Epithelial cell of alveolus of lung (primary cell): Measurements from ENCODE around the gene FANCE.

DNA sequence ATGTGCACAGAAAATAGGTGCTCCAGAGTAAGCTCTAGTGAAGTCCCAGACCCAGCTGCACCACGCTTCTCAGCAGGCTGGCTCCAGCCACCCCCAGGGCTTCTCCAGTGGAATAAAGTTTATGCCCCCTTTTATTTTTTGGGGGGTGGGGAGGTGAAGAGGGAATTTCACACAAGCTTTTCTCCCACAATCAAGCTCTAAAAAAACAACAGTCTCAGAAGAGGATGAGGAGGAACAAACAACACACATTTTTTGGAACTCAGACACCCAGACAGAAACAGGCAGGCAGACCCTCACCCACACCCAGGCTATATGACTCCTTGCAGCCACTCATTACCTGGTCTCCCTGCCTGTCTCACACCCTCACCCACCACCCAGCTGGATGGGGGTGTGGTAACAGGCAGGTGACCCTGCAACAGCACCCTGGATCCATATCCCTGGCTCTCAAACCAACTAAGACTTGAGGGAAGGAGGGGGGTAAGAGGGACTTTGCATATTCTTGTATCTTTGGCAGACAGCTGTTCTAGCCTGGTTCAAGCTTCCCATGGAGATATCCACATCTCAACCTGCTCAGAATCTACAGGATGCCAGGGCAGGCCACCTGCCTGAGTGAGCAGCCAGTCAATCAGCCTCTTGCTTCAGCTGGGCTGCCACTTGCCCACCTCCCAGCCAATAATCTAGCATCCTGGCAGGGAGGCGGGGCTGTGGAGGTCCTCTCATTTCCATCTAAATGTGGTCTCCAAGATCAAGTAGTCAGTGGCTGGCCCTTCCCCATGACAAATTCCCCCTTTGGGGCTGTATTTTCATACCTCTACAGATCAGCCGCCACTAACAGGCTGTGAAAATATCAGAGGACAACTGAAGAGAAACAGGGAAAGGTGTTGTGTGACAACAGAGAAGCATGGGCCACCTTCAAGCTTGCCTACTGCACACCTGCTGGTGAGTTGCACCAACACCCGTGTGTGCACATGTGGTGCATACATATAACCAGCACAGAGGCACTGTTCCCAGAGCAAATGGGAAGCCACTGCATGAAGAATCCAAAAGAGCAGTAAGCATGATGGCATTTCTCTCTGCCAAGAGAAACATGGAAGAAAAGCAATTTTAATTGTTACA is 32.9 kb upstream of the SPDEF start:
- RAMPAGE, long total RNA: no peak
- RRBS: no CpG with 5 or more reads among the region's 4 CpGs

GRCh38 chr6:34629569-34630480 is 66.7 kb downstream of the ILRUN start:
- RAMPAGE, long total RNA: no peak
- RRBS: no CpG with 5 or more reads among the region's 11 CpGs

DNA sequence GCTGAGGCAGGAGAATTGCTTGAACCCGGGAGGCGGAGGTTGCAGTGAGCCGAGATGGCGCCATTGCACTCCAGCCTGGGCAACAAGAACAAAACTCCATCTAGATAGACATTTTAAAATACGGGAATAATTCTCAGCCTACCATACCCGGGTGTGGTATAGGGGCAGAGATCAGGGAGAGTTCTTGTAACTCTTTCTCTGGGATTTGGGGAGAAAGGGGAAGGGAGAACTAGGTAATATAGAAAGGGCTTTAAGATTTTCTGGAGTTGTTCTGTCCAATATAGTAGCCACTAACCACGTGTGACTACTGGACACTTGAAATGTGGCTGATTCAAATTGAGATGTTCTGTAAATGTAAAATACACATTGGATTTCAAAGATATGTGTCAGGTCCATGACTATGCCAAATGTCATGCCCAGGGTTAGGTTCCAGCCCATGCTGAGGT is 47.3 kb downstream of the BLTP3A start:
- RAMPAGE, long total RNA: no peak
- RRBS: no CpG with 5 or more reads among the region's 7 CpGs

- RAMPAGE, long total RNA: no peak
- RRBS: no CpG with 5 or more reads among the region's 6 CpGs
Observed at GRCh38 chr6:34969791-34970329, 80.8 kb downstream of the ANKS1A start.

DNA sequence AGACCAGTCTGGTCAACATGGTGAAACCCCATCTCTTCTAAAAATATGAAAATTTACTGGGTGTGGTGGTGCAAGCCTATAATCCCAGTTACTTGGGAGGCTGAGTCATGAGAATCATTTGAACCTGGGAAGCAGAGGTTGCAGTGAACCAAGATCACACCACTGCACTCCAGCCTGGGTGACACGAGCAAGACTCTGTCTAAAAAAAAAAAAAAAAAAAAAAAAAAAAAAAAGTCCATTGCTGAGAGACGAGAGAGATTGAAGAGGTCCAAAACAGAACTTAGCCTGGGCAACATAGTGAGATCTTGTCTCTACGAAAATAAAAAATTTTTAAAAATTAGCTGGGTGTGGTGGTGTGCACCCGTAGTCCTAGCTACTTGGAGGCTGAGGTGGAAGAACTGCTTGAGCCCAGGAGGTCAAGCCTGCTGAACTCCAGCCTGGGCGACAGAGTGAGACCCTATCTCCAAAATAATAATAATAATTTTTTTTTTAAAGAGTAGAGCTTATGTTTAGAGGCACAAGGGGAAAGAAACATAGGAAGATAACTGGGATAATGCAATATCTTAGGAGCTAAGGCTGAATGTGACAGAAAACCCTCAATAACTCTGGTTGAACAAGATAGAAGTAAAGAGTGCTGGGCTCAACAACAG is 120.8 kb downstream of the ANKS1A start:
- RAMPAGE, long total RNA: no peak
- RRBS: no CpG with 5 or more reads among the region's 5 CpGs

- RAMPAGE, long total RNA: no peak
- RRBS: no CpG with 5 or more reads among the region's 28 CpGs
Observed at GRCh38 chr6:35079201-35080062, 61.7 kb downstream of the TCP11 start.

GRCh38 chr6:35080812-35081724 is 60.1 kb downstream of the TCP11 start:
- RAMPAGE, long total RNA: no peak
- RRBS: no CpG with 5 or more reads among the region's 32 CpGs

DNA sequence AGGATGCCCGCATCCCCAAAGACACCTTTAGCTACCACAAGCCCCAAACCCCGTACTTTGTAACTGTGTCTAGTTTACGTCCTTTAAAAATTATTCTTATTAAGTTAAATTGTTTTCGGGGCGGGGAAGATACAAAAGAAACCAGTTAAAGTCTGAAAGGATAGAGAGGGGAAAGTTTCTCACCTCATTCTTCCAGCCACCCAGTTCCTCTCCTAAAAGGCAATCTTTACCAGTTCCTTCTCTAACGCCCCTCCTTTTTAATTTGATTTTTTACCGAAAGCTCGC is 1.1 kb upstream of the ZNF76 start:
- RAMPAGE, long total RNA: no peak
- RRBS: no CpG with 5 or more reads among the region's 8 CpGs

DNA sequence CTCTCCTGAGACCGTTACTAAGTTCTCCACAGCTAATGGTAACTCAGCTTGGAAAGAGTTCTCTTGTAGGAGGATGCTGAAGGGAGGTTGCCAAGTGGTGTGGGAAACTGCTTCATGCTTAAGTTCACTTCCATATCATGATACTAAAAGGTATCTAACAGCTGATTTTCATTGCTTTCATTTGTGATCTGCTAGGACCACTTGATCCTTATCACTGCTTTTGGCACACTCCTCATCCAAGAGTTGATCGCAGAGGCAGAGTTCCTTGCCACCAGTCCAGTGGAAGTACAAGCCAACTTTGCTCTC is 13.6 kb downstream of the PPARD start:
- RAMPAGE, long total RNA: no peak
- RRBS: no CpG with 5 or more reads among the region's 2 CpGs

DNA sequence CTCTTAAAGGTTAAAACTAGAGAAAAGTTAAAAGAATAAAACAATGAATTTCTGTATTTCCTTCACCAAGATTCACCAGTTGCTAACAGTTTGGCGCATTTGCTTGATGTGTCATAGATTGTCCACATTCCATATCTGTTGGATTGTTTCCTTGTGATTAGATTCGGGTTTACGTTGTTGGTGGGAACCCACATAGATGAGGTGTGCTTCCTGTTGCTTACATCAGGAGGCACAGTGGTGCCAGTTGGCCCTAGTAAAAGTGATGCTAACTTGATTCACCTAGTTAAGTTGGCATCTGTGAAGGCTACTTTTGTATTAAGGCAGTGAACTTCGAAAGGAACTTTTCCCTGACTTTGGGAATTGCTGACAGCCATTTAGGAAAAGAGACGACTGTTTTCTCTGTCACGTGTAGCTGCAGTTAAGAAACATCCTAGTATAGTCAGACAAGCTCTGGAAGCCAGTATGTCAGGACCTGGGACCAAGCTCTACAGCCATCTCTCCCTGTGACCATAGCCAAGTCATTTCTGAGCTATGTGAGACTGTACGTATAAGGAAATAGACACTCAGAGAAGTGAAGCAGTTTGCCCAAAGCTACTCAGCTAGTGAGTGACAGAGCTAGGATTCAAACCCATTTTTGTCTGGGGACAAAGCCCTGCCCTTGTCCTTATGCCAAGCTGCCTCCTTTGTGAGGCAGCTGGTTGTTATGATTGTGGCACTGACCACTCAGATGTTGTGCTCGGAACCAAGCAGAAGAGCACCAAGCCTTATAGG is 49.1 kb downstream of the PPARD start:
- RAMPAGE, long total RNA: no peak
- RRBS: no CpG with 5 or more reads among the region's 8 CpGs

DNA sequence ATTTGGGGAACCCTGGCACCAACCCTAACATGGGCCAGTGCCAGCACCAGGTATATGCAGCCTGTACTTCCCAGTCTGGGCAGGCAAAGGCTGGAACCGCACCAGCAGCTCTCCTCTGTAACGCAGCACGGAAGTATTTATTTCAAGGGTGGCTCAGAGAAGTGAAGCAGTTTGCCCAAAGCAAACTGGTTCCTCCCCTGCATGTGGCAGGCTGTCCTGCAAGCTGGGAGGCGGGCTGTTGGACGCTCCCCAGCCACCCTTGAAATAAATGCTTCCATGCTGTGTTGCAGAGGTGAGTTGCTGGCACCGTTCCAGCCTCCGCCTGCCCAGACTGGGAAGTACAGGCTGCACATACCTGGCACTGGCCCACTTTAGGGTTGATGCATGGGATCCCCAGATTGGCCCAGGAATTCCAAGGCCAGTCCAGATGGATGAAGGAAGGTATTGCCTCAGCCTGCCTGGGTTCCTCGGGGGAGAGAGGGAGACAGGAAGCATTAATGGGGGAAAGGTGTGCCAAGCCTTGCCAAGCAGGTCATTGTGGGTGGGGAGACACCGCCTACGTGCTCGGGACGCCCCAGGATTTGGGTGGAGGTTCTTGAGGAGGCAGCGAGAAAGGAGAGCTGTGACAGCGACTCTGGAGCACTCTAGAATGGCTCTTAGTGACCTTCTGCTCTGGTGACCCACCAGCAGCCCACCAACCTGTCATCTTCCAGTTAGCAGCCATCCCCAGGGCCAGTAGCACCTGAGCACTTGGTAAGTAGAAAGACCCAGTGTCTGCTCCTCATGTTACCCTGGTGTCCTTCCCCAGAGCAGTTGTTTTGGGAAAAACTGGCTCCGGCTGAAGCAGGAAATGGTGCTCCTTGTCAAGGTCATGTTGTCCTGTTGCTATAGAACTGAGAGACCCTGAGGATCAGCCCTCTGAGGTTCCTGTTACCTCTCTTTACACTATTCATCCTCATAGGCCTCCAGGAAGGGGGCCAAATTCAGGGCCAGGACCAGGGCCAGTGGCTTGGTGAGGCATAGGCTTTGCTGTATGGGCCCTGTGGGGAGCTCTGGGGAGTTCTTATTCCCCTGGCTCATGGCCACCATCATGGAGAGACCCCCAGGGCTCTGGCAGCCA is 50.1 kb downstream of the PPARD start:
- RAMPAGE, long total RNA: no peak
- RRBS: no CpG with 5 or more reads among the region's 15 CpGs

GRCh38 chr6:35451711-35452449 is at the start of gene FANCE:
FANCE (plus strand) TSS chr6:35452338.
- RAMPAGE, long total RNA: no peak
- RRBS: 1% methylated on average over 8 of the region's 43 CpGs

DNA sequence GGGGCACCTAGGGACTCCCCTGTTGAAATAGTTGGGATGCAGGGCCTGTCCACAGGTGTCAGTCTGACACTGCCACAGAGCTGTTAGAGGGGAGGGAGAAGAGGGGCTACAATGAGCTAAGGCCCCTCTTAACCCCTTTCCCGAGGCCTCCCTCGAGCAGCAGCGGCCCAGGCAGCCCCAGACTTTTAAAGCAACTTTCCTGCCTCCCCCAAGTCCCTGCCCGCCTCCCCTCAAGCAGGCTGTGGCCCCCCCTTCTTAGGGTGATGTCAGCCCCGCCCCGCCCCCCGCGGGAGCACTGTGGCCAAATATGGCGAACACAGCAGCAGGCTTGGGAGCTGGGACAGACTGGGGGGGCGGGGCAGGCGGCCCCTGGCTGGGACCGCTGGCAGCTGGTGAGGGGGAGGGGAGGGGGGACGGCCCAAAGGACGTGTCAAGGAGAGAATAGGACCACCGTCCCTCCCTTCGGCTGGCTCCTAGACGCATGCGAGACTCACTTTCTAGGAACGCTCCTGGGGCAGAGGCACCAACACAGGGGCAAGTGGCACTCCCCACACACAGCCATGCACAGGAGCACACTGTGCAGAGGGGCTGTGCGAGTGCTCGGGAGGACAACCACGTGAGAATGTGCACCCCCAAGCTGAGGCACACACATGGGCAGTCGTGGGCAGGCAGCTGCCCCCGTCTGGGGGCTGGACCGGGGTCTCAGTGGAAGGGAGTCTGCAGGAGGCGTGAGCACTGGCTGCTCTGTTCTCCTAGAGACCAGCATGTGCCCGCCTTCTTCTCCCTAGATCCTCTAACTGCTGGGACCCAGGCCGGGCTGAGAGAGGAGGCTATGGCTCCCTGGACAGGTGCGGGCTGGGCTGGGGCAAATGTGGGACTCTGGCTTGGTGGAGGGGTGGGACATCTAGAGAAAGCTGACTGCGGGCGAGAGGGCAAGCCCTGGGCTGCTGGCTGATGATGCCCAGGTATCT is 6.7 kb downstream of the TEAD3 start:
- RAMPAGE, long total RNA: no peak
- RRBS: no CpG with 5 or more reads among the region's 31 CpGs

DNA sequence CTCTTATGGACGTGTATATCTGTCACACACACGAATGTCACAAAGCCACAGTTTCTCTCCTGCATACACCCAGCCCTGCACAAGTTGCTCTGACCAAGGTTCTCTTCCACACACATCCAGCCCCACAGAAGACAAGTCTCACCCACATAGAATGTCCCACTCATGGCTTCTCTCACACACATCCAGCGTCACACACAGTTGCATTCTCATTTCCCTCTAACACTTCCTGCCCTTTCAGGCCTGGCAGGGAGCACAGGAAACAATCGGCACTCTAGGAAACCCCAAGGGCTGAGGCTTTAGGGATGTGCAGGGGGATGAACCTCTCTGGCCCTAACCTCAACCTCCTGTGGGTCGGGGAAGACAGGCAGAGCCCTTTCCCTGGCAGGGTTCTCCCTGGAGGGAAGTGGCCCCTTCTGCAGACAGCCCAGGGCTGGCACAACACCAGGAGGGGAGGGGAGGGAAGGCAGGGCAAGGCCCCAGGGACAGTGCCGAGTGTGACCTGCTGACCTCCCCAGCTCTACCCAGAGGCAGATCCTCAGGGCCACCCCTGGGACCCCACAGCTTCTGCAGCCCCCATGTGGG is 2.8 kb downstream of the TEAD3 start:
- RAMPAGE, long total RNA: no peak
- RRBS: no CpG with 5 or more reads among the region's 6 CpGs

DNA sequence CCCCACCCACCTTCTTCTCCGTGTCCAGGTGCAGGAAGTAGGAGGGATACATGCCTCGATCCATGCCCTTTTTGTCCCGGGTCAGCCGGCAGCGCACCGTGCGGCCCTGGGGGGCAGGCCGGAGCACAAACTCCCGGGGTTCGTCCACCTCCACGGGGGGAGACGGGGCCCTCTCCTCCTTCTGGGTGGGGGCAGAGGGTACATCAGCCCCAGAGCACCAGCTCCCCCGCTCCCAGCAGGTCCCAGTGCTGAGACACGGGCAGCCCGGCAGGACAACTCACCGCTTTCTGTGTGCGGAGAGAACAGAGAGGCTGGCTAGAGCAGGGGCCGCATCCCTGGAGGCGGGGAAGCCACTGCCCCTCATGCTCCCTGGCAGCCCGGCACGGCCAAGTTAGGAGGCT is 6.7 kb downstream of the TULP1 start:
- RAMPAGE, long total RNA: no peak
- RRBS: no CpG with 5 or more reads among the region's 21 CpGs

- RAMPAGE, long total RNA: no peak
- RRBS: no CpG with 5 or more reads among the region's 8 CpGs
Observed at GRCh38 chr6:35599863-35600460, 87.3 kb upstream of the TULP1 start.

DNA sequence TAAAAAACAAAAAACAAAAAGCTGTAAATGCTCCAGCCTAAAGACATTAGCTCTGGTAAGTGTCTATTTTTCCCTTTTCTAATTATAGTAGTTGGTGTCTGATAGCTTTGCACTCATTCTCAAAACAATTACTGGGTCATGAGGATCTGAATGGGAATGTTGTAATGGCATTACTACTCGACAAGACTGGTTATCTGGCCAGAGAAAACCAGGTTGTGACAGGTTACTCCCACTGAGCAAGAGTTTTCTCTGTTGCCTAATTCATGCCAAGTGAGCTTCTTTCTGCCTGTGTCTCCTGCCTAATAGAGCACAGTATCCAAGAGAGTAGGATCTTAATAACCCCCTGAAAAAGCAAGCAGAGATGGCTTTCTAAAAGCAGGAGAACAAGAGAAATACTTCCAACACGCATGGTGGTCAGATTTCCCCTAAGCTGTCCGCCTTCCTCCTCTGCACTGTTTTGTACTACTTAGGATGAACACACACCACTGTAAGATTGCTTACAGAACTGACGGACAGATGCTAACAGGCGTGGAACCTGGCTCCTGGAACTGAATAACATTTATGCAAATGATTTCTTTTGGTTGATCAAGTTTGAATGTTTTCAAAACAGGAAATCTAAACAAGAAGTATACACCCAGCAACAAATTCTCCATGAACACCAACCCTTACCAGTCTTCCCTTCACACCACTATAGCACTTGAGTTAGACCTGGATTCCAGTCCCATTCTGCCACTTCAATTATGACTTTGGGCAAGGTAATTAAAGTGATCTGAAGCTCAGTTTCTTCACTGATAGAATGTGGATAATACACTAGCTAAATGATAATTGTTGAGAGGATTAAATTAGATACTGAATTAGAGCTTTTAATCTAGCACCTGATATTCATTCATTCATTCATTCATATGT is 86.2 kb downstream of the FKBP5 start:
- RAMPAGE, long total RNA: no peak
- RRBS: no CpG with 5 or more reads among the region's 5 CpGs

GRCh38 chr6:35677986-35678559 is 10.6 kb downstream of the FKBP5 start:
- RAMPAGE, long total RNA: no peak
- RRBS: no CpG with 5 or more reads among the region's 4 CpGs

DNA sequence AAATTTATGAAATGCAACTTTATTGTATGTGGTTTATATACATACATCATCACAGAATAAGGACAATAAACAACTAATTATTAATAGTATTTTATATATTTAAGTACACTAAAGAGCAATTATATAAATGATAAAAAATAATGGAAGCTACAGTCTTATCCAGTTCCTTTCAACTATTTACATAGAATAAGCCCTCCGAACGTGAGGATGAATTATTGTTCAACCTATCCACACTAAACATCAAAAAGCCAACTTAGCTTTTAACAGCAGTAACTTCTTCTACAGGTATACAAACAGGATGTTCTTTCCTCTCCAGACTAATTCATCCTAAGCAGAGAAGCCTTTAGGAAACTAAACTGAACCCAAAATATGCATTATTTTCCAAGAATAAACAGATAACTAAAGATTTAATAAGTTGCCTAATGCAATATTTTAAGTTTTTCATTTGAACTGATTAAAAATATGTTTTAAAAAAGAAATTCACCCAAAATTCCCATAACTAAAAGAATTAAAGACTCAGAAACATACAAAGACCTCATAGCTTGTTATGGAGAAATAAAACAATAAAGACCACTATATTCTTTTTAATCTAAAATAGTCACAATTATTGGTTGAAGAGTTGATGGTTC is 2.2 kb downstream of the FKBP5 start:
- RAMPAGE, long total RNA: no peak
- RRBS: no CpG with 5 or more reads among the region's 2 CpGs

GRCh38 chr6:35727943-35728854 is 8.6 kb upstream of the ARMC12 start:
- RAMPAGE, long total RNA: no peak
- RRBS: under 1% methylated on average over 31 of the region's 59 CpGs